Cardiac fibroblast (primary cell): ENCODE data around the genes ACSM6 and ALDH18A1.

DNA sequence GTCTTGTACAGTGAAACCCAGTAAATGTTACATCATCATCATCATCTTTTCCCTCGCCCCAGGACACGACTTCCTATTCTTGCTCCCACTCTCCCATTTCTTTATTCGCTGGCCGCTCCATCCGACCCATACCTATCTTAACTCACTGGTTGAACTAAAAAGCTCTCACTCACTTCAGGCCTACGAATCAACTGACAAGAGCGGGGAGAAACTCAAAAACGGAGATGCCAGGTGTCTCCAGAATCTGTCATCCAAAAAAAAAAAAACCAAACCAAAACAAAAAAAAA lies 448 bp downstream of the FRA10AC1 start:
- RRBS: no CpG with 5 or more reads among the region's 8 CpGs

GRCh38 chr10:95038148-95038377 lies 31.2 kb downstream of the CYP2C8 start:
- RRBS: no CpG with 5 or more reads among the region's 1 CpG

- RRBS: no CpG with 5 or more reads among the region's 6 CpGs
Measured at GRCh38 chr10:95070102-95070816, 962 bp upstream of the CYP2C8 start.

DNA sequence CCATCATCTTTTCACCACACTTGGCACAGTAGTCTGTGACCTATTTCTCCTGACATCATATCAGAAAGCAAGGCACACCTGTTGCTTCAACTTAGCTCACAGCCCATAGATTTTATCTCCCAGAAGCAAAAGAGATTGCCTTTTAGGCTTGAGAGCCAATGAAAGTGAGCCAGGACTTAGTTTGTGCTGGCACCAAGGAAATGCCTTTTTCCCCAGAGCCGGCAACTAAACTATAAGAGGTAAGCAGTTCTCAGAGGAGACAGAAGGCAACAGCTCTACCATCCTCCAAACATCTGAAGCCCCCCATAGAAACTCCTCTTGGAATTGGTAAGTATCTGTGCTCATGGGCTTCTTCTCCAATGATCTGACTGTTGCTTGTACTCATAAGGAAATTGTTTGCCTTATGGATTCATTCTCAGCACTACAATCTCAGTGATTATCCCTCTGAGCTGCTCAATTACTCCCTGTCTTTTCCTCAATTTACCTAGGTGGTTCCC lies at the start of gene ACSM6:
ACSM6 (plus strand) TSS at position 262 of the 497 bp plus-strand sequence.
- RRBS: no CpG with 5 or more reads among the region's 1 CpG

GRCh38 chr10:95236230-95236528 lies 42.1 kb downstream of the ACSM6 start:
- RRBS: no CpG with 5 or more reads among the region's 4 CpGs

- RRBS: no CpG with 5 or more reads among the region's 3 CpGs
Measured at GRCh38 chr10:95279398-95279790, 11.4 kb downstream of the PDLIM1 start.

GRCh38 chr10:95350263-95350861 lies 59.6 kb upstream of the PDLIM1 start:
- RRBS: no CpG with 5 or more reads among the region's 6 CpGs

DNA sequence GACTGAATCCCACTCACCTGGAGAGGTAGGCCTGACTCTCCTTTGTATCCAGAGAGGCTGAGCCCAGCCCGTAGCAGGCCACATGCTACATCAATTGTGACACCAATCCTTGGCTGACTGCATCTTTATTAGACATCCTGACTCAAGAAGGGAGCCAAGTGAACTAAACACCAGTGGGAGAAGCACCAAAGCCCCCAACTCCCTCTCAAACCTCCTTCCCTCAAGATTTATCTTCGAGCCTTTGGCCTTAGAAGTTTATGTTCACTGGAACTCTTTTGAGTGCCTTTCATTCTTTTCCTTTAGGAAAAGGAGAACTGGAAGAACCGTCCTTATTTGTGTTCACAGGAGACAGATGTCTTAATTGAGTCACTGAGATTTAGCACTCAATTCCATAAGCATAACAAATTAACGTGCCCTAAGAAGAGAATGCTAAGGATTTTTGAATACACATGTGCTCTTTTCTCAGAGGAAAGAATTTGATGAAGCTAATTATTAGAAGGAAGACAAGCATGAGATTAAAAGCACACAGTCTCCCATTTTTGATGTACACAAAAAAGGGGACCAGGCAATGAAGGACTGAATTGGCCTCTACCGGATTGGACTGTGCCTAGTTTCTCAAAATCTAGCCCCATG lies 125.7 kb upstream of the PDLIM1 start:
- RRBS: no CpG with 5 or more reads among the region's 5 CpGs

DNA sequence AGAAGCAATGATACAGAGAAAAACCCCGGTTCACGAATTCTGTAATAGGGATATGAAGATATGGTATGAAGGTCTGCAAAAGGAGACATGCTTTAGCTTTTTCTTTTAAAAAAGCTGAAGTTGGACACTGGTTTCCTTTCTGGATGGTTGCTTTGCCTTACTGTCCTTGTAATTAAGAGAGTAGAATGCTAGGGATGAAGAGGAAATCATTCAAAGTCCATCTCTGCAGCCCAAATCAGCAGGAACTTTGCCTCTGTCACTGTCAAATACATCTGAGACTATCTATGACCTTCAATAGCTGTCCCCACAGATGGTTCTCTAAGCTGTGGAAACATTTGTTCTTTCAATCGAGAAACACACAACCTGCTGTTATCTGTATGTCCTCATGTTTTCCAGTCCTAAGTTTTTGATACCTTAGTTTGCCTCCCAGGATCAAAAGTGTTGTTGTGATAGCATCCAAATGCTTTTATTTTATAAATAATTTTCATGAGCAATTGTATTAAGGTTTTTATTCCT lies 117.5 kb downstream of the SORBS1 start:
- RRBS: no CpG with 5 or more reads among the region's 3 CpGs

DNA sequence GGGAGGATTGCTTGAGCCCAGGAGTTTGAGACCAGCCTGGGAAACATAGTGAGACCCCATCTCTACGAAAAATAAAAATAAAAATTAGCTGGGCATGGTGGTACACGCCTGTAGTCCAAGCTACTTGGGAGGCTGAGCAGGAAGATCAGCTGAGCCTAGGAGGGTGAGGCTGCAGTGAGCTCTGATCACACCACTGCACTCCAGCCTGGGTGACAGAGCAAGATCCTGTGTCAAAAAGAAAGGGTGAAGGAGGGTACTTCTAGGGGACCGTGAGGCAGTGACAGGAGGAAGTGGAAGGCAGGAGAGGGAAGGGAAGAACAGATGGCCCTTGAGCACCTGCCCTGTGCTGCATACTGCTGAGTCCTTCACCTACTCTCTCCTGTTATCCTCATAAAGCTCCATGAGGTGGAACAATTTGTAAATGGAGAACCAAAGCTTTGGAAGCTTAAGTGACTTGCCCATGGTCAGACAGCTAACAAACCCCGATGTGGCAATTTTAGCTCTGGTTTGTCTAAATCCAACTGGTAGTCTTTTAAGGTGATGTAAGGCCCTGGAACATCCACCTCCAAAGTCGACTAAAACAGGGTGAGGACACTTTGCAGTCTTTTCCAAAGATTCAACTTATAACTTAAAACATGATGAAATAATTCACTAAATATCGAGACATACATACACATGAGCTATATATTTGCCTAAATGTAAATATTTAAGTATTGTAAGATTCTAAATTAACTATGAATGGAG lies 89.5 kb downstream of the SORBS1 start:
- RRBS: no CpG with 5 or more reads among the region's 6 CpGs

DNA sequence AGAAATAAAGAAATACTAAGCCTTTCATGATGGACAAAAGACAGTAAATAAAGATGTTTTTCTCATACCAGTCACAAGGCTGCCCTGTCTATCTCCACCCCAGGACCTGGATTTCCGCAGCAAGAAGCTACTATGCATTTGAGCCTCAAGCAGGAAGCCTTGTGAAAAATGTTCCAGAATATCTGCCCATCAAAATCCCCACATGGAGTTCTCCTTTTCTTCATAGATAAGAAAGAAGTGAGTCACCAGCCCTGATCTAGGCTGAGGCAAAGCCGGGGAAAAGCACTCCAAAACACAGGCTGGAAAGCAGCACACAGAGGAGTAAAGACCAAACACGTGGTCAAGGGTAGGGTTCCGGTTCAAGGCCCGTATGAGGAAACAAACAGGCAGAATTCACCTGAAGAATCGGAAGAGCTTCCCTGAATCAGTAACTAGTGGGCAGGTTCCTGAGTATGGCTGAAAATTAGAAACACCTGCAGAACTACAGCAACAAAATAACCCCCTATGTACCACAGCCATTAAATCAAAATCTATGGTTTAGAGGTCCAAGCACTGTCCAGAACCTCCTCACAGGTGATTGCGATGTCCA lies 67.8 kb downstream of the SORBS1 start:
- RRBS: 26% methylated on average over 3 of the region's 7 CpGs

DNA sequence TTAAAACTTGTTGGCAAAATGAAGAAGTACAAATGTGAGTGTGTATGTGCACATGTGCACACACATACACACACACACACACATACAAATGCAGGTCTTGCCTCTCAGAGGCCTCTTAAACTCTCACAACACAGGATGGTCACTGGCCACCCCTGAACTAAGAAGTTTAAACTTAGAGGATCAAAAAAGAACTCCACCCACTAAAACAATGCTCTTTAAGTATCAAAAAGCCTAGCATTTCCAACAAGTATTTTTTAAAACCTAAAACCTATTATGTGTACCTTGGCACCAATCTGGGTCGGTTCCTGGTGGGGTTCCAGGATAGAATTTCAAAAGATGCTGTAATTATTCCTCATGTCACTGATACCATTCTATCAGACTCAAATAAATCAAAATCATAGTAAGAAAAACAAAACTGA lies 55.0 kb downstream of the SORBS1 start:
- RRBS: no CpG with 5 or more reads among the region's 1 CpG

- RRBS: no CpG with 5 or more reads among the region's 6 CpGs
Measured at GRCh38 chr10:95536676-95537257, 24.4 kb downstream of the SORBS1 start.

GRCh38 chr10:95628158-95629361 lies 28.0 kb downstream of the ALDH18A1 start:
- RRBS: no CpG with 5 or more reads among the region's 3 CpGs

DNA sequence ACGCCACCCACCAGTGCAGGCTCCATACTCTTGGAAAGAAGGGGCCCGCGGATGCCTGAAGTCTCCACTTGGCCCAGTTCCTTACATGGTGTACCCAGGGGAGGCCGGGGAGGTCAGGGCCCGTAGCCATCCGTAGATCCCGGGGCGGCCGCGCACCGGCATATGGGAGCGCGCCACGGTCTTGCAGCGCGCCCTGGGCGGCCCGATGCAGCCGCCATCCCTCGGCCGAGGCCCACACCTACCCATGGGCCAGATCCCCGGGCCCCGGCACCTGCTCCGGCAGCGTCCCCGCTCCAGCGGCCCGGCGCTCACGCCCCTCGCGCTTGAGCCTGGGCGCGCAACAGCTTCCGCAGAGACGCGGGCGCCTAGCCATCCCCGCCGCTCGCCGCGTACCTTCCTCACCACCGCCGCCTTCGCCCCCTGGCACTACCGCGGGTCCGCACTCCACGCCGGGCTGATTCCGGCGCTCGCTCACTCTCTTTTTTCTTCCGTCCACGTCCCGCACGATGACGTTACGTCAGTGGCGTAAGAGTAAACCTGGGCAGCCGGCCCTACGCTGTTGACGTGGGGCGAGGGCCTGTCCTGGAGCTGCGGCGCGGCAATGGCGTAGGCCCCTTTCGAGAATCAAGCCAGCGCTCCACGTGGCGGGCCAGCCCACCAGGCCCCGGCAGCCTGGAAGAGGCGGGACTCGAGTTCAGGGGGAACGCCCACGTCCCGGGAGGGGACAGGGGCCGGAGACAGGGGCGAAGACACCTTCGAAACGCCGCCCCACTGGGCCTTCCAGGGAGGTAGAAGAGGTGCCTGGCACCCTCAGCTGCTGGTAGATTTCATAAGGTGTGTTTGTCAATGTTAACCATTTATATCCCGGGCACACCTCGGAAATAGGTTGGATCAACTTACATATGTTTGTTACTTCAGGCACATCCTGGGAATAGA lies at the start of gene ALDH18A1:
ALDH18A1 (minus strand) TSS at position 508 of the 936 bp plus-strand sequence.
- RRBS: 3% methylated on average over 19 of the region's 86 CpGs

- RRBS: no CpG with 5 or more reads among the region's 8 CpGs
Measured at GRCh38 chr10:96044760-96045153, 1.4 kb downstream of the CCNJ start.

DNA sequence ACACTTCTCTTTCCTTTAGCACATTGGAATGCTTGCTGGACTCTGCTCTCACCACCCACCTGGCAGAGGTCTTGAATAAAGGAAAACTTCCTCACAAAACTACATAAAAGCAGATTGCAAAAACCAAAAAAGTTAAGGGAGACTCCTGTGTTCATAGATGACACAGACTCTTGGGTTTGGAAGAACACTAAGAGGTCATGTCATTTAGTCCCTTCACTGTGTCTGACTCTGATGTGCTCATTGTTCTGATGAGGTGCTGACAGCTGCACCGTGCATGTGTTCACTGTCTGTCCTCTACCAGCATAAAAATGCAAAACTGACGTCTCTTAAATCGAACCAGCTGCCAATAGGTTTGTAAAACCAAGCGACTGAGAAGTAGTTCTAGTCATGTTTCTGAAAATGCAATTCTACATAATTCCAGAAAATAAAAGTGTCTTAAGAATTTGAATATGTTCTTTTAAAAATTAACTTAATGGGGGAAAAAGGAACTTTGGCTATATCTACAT lies 11.3 kb downstream of the BLNK start:
- RRBS: no CpG with 5 or more reads among the region's 4 CpGs

- RRBS: no CpG with 5 or more reads among the region's 8 CpGs
Measured at GRCh38 chr10:96374642-96374914, 15.8 kb upstream of the OPALIN start.